ENCODE results near the genes ELK4, NUCKS1 and RAB29.

DNA sequence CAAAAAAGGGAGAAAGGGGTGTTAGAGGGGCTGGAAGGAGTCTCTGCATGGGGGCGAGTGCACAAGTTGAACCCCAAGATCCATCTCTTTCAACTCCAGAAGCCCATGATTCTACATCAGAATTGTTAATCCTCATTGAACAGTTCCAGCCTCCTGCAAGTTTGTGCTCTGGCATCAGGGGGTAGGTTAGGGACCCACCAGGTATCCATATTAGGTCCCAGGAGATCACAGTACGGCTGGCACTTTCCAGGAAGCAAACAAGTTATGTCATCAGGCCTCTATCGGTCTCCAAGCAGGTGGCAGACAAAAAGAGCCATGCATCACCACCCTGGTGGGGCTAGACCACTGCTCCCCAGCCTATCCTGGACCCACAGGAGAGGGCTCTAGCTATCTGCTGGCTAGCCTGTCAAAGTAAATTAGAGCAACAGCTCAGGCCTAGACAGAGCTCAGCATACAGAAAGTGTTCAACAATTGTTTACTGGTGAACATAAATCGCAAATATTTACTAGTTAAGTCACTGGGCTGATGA, 6.6 kb downstream of the NUAK2 start:
- PRO-cap: no peak
- RAMPAGE, long total RNA: no peak

- PRO-cap: no peak
- RAMPAGE, long total RNA: no peak
Measured at GRCh38 chr1:205456733-205457947, 1.3 kb upstream of the BLACAT1 start.

GRCh38 chr1:205528812-205529745, 24.6 kb downstream of the CDK18 start:
- PRO-cap: no peak
- RAMPAGE, long total RNA: no peak

DNA sequence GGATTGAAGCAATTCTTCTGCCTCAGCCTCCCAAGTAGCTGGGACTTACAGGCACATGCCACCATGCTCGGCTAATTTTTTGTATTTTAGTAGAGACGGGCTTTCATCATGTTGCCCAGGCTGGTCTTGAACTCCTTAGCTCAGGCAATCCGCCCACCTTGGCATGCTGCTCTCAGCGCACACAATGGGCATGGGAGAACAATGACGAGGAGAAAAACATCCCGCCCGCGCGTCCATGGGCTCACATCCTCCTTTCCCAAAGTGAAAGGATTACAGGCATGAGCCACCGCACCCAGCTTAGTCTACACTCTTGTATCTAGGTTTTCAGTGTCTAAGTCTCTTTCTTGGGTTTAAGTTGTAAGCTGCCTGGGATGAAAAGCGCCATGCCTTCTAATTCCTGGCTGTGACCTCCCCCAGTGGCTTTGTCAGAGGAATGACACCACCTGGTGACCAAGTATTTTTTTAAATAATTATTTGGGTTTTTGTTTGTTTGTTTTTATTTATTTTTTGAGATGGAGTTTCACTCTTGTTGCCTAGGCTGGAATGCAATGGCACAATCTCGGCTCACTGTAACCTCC, 26.4 kb upstream of the MFSD4A start:
- PRO-cap: no peak
- RAMPAGE, long total RNA: no peak

GRCh38 chr1:205614242-205614932, 17.4 kb downstream of the ELK4 start:
- PRO-cap: no peak
- RAMPAGE, long total RNA: no peak

DNA sequence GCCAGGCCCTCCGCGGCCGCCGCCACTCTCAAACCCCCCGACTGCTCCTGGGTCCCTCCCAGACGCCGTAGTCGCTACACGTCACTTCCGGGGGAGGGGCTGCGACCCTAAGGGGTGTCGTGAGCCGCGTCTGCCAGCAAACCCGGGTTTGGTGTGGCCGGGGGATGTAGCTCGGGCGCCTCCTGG, at the start of gene ELK4:
Gene ELK4, minus strand, starts transcription at position 69 of the 186 bp plus-strand sequence.
- PRO-cap: bidirectional peak, plus-strand start at position 139 of the sequence, minus-strand start at position 30 of the sequence
- RAMPAGE, long total RNA: no peak

DNA sequence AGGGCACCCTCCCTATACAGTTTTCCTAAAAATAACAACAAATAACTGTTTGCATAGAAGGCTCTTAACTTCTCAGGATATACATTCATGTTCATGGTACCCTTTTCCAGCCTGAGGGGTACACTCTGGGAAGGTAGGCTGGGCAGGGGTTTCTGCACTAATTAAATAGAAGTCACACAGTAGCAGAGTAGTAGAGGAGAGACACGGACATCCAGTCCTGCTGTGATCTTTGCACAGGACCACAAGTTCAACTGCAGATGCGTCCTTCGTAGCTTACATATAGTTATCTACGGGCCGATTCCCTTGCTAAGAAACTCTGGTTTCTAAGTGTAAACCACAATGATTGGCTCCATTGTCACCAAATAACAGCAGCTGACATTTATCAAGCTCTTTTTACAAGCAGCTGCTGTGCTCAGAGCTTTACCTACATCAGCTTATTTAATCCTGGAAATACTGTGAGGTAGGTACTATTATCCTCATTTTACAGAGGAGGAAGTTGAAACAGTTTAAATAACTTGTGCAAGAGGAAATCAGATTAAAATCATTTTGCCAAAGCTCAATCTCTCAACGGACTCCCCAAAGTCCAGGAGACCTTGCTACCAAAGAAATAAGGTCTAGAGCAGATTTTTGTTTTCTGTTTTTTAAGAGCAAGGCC, 3.1 kb downstream of the SLC45A3 start:
- PRO-cap: no peak
- RAMPAGE, long total RNA: no peak

DNA sequence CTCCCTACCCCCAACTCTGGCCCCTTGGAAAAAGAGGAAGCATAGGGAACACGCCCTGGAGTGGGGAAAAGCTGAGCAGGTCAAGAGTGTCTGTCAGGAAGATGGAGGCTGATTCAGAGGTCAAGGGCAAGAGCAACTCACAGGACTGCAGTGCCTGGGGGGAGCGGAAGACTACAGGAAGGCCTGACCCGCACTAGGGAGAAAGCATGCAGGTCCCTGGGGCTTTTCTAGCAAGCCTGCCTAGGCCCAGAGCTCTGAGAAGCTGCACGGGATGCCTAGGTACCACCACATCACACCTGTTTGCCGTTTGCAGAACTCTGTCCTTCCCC, 1.1 kb downstream of the SLC45A3 start:
- PRO-cap: no peak
- RAMPAGE, long total RNA: no peak

DNA sequence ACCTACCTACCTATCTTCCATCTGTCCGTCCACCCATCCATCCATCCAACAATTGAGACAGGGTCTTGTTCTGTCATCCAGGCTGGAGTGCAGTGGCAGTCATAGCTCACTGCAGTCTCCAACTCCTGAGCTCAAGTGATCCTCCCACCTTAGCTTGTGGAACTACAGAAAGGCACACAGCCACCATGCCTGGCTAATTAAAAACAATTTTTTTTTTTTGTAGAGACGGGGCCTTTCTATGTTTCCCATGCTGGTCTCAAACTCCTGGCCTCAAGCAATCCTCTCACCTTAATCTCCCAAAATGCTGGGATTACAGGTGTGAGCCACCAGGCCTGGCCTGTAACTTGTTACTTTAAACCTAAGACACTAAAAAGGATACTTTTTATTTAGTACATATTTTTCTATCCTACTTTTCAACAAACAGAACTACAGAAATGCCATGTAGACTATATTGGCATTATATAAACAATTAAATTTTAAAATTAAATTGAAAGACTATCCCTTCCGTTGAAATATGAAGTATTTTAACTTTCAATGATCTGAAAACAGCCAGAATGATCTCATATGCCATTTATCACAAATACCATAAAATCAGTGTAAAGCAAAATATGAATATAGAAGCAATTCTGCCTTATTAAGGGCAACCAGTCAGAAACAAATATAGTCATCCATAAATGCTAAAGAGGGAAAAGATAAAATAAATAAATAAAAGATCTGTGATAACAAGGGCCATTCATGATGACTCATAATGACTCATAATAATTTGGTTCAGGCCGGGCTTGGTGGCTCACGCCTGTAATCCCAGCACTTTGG, 15.9 kb downstream of the NUCKS1 start:
- PRO-cap: no peak
- RAMPAGE, long total RNA: no peak

DNA sequence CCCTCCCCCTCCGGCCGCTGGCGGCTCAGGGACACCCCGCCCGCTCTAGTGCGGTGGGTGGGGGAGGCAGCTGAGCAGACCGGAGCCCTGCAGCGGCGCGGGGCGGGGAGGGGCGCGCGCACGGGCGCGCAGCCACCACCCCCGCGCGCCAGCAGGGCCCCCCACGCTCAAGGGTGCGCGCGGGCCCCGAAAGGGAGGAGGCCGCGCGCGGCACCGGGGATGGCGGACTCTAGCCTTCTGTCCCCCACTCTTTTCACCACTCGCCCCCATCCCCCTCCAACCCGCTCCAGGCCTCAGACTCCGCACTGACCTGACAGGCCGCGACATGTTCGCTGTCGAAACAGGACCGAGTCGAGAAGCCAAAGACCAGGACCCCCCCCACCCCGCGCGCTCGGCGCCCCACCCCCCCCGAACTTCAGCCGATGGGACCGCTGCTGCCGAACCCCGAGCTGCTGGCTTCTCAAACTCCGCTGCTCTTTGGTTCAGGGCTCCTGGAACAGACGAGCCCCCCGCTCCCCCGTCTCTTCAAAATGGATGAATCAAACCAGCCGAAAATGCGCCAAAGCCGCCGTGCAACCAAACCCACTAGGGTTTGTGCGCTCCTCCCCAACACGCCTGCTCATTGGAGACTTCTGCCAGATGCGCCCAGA, at the start of gene NUCKS1:
Gene NUCKS1, minus strand, starts transcription at position 536 of the 650 bp plus-strand sequence.
- PRO-cap: unidirectional peak, plus-strand start at position 48 of the sequence; unidirectional peak, plus-strand start at position 198 of the sequence; bidirectional peak, plus-strand start outside the sequence, minus-strand start at position 527 of the sequence
- RAMPAGE, long total RNA: no peak

DNA sequence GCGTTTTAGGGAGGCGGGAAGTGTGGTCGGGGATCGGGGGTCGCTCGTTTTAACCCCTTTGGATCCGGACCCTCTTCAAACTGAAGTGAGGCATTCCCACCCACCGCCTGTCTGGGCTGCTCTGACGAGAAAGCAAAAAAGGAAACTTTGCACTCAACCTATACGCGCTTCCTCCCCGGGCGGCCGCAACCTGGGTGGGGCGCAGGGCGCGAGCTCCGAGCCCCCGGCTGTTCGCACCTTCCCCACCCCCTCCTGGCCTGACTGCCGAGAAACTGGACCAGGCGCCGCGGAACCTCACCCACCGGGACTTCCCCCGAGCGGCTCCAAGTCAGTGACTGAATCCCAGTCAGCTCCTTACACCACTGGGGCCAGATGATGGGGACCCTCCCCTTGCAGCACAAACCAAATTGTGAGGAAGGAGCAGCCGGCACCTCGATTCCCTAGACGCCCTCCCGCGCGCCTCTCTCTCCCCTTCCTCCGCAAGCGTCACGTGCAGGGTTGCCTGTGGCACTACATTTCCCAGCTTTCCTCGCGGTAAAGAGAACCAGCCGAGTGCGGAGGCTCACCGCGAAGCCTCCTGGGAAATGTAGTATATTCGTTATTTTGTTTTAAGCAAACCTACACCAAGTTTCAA, at the start of gene RAB29:
Gene RAB29, minus strand, starts transcription at position 512 of the 634 bp plus-strand sequence.
- PRO-cap: unidirectional peak, minus-strand start at position 464 of the sequence
- RAMPAGE, long total RNA: no peak

GRCh38 chr1:205857770-205858488, 8.0 kb upstream of the PM20D1 start:
- PRO-cap: no peak
- RAMPAGE, long total RNA: no peak

DNA sequence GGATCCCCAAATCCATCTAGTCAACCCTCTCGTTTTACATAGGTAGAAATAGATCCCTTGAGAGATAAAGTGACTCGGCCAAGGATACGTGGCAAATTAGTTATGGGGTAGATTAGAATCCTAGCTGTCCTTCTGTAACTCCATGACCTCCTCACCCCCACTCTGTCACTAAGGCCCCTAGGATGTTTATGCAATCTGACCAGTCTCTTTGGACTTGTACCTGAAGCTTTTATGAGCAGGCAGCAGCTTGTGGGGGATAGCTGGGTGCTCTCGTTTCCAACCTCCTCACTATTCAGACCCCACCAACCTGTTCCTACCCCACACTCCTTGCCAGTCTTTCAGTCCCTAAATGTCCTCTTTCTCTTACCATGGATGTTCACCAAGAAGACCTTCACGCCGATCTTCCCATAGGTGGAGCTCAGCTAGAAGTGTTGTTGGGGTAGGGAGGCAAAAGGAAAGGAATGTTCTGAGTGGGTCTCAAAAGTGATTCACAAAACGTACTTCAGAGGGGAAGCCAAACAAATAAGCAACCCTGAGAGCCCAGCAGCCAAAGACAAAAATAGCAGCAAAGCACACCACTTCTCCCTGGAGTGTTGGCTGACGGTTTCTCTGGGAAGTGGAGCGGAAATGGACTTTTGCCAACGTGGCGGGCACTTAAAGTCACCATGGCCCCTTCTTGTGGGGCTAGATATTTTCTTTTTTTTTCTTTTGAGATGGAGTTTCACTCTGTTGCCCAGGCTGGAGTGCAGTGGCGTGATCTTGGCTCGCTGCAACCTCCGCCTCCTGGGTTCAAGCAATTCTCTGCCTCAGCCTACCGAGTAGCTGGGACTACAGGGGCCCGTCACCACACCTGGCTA, 23.2 kb downstream of the SLC26A9 start:
- PRO-cap: no peak
- RAMPAGE, long total RNA: no peak

- PRO-cap: no peak
- RAMPAGE, long total RNA: no peak
Measured at GRCh38 chr1:205950047-205950665, 6.9 kb upstream of the SLC26A9 start.

GRCh38 chr1:205961997-205962586, 18.8 kb upstream of the SLC26A9 start:
- PRO-cap: no peak
- RAMPAGE, long total RNA: no peak

GRCh38 chr1:205988462-205989041, 14.6 kb downstream of the RAB7B start:
- PRO-cap: no peak
- RAMPAGE, long total RNA: no peak

DNA sequence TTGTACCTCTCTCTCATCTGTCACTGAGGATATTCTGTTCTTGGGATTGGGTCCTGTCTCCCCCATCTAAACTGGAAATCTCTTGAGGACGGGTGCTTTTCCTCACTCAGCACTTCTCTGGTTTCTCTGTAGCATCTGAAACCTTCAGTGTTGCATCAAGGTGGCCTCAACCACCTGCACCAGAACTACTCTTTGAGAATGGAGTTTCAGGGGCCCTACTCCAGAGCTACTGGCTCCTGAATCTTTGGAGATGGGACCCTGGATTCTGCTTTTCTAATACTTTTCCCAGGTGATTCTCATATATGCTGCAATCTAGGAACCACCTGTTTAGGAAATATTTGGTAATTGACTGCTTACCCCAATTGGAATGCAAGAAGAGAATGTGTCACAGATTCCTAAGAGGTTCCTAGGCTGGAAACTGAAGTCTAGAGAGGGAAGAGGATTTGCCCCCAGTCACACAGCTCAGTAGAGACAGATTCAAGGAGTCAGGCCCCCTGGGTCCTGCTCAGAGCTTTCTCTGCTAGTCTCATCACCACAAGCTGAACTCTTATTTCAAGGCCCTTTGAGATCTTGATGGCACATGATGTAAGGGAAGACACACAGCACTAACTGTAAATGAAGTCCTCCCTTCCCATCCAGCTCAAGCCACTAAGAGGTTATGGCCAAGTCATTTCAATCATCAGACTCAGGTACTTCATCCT, 48.7 kb downstream of the EIF2D start:
- PRO-cap: no peak
- RAMPAGE, long total RNA: no peak

GRCh38 chr1:206568142-206568726, 44.0 kb downstream of the EIF2D start:
- PRO-cap: no peak
- RAMPAGE, long total RNA: no peak

DNA sequence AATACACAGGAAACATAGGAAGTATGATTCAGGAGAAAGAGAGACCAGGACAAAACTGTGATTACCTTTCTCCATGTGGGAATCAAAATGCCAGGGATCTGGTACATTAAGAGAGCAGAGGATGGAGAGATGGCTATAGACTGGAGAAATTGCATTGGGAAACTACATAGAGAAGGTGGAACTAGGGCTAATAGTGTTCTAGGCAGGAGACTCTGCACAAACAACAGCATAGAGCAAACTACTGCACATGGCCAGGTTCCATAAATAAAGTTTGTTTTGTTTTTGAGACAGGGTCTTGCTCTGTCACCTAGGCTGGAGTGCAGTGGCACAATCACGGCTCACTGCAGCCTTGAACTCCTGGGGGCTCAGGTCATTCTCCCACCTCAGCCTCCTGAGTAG, 35.7 kb downstream of the EIF2D start:
- PRO-cap: no peak
- RAMPAGE, long total RNA: no peak

DNA sequence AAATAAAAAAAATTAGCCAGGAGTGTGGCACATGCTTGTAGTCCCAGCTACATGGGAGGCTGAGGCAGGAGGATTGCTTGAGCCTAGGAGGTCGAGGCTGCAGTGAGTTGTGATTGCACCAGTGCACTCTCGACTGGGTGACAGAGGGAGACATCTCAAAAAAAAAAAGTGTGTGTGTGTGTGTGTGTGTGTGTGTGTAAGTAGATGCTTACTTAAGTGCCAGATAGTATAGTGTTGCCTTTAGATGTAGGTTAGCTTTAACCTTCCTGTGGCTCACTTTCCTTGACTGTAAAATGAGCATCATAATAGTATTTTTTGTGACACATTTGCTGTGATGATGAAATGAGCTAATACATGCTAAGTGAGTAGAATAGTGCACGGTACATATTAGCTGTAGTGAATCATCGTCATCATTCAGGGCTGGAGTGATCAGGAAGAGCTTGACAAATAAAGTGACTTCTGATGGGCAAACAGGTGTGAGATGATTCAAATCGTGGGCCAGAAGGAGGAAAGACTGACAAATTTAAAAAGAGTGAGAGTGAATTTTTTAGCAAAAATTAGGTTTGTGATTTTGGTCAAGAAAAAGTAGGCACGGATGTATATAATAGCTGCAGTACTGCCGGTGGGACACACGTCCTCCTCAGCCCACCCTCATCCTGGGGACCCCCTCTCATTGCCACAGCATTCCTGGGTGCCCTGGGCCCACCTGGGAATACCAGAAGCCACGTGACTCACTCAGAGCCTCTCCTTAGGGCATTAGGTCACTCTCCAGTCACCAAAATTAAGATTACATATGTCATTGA, 34.0 kb downstream of the EIF2D start:
- PRO-cap: no peak
- RAMPAGE, long total RNA: no peak

All from OCI-LY7 (cell line).